ENCODE measurements around a stretch of chr13.

DNA sequence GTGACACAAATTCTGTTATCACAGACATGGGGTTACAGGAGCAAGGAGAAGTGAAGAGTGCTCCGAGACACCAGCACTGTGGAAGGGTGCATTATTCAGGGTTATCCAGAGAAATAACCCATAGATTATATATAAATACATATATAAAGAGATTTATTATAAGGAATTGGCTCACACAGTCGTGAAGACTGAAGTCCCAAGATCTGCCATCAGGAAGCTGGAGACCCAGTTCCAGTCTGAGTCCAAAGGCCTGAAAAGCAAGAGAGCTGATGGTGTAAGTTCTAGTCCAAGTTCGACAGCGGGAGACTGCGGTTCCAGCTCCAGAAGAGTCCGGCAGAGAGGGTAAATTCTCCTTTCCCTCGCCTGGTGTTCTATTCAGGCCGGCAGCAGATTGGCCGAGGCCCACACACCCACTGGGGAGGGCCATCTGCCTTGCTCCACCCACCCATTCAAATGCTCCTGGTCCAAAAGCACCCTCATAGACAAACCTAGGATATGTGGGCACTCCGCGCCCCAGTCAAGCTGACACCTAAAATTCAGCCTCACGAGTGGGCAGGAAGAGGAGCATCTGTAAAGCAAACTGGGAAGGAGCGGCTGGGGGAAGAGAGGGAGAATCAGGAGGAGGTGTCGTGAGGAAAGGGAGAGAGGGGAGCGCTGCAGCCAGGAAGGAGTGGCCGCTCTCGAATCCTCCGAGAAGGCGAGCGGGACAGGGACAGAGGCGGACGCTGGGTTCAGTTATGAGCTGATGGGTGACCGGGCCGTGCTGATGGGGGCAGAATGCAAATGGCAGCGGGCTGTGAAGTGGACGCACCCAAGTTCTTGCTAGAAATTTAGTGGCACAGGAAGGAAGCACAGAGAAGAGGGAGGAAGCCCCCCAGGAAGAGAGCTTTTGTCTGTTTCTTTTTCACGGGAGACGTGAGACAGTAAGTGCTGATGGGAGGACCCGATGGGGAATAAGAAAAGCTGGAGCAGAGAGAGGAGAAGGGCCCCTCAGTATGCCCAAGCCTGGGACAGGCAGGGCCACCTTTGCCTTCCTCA is 137.0 kb downstream of the USP12 start:
- RRBS, 2 experiments: no CpG with 5 or more reads among the region's 29 CpGs

GRCh38 chr13:27149273-27150025 is 22.2 kb downstream of the USP12 start:
- RRBS, 2 experiments: no CpG with 5 or more reads among the region's 10 CpGs

GRCh38 chr13:27296453-27296892 is 25.8 kb downstream of the RASL11A start:
- RRBS, 2 experiments: no CpG with 5 or more reads among the region's 10 CpGs

DNA sequence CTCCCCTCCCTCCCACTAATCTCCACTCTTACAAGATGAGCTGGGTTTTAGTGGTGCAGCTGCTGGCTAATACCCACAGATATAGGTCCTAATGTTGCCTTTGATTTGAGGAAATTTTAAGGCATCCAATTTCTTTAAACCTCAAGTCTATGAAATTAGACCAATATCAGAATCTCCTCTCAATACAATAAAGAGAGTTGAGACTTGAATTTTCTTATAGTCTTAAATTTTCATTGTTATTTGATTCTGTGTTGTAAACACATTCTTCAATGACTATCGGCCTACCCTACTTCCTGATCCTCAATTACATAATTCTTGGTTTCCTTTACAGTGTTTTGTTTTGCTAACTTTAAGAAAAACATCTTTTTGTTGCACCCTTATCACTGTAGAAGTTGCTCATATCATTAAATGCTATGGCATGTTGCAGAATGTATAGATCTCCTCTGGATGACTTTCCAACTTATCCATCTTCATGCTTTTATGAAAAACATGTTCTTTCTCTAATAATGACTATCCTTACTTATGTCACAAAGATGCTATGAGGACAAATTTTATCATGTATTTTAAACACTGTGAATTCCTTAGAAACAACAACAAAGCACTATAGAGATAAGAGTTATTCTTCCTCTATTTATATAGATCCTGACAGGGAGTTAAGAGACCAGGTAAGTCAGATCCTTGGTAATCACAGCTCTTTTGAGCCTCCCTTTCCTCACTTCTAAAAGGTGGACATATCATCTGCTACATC is 58.8 kb downstream of the LNX2 start:
- RRBS, 2 experiments: no CpG with 5 or more reads among the region's 1 CpG

GRCh38 chr13:27569041-27569580 is 51.2 kb downstream of the LNX2 start:
- RRBS, 2 experiments: no CpG with 5 or more reads among the region's 6 CpGs

DNA sequence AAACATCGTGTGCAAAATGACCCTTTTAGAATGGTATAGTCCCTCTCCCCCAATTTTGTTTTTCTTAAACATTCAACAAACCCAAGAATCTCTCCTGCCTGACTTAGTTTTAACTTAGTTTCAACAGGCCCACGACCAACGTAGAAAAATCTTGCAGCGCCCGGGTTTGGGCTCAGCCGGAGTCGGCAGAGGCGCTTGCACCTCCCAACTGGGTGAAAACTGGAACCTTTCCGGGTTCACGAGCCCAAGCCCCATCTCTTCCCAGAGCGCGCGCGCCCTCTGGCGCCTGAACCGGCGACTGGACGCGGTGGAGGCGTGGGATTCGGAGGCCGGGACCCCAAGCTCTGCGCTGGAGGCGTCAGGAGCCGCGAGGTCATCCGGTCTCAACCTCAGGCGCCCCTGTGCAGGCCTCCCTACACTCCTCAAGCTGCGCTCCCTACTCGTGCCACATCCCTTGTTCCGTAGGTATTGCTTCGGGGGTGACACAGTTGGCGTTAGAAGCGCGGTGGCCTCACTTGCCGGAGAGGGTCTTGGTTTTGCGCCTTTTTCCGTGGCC is 8.9 kb downstream of the CDX2 start:
- RRBS, 2 experiments: 3 to 5% methylated on average over 17 to 22 of the region's 38 CpGs

DNA sequence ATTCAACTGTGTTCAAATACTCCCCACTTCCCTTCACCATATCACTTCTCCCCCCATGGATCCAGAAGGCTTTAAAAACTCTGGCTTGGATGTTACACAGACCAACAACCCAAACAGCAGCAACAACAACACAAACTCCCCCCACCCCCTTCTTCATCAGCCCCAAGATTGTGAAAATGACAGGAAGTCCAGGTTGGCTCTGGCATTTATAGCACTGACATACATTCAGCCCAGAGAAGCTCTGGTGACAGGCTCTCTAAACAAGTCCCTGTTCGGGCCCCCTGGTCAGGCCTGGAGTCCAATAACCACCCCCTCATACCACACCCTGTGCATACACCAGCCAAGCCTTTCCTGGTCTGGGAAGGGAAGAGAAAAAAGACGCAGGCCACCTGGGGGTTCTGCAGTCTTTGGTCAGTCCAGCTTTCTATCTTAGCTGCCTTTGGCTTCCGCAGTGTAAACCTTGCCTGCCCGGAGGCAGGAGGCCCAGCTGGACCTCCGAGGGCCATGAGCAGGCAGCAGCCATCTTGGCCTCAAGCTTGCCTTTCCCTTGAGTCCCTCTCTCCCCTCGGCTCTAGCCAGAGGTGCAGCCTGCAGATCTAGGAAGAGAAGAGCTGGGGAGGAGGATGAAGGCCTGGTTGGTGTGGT is 6.8 kb downstream of the CDX2 start:
- RRBS, 2 experiments: no CpG with 5 or more reads among the region's 6 CpGs

DNA sequence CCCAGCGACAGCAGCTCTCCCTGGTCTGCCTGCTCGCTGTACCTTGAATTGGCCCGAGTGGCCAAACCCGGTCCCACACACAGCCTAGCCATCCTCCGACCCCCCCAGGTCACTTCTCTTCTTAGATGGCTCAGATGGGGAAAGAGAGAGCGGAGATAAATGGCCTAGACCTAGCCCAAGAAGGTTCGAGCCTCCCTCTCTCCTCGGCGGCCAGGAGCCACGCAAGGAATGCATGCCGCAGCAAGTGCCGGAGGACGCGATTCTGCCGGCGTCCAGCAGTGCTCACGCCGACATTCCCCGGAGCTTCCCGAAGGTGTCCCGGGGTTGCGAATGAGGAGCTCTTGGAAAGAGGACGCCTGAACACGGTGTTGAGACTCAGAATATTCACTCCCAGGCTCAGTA is 1.2 kb downstream of the CDX2 start:
- RRBS, 2 experiments: no CpG with 5 or more reads among the region's 24 CpGs

DNA sequence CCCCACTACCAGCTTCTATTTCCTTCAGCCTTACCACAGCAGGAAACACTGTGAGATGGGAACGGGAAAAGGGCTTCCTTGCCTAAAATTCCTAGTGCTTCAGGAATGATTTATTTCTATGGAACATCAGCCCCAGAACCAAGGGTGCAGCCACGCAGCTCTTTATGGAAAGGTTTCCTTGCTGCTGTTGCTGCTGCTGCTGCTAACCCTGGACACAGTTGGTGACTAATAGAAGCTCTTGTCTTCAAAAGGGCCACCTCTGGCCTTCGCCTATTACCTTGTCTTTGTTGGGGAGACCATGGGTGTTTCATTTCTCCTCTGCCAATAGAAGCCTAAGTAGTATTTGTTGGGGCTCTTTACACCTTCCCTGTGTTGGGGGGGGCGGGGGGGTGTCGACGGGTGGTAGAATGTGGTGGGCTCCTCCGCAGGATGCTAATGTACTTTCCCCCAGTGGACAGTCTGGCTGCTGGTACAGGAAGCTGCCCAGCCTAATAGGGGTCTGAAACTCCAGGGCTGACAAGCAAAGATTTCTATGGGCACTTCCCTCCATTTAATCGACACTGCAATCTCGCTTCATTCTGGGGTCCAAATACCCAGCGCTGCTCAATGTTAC is 7.7 kb upstream of the CDX2 start:
- RRBS, 2 experiments: no CpG with 5 or more reads among the region's 10 CpGs

GRCh38 chr13:28099358-28099826 is 984 bp downstream of the FLT3 start:
- RRBS, 2 experiments: 20% methylated on average over 1 of the region's 14 CpGs; no CpG with 5 or more reads in 1 of the 2 experiments

GRCh38 chr13:28156989-28157558 is 18.7 kb downstream of the PAN3 start:
- RRBS, 2 experiments: no CpG with 5 or more reads among the region's 6 CpGs

- RRBS, 2 experiments: no CpG with 5 or more reads among the region's 6 CpGs
These were observed 154.3 kb downstream of the PAN3 start for GRCh38 chr13:28292476-28293209.

- RRBS, 2 experiments: 86% methylated on average over 1 of the region's 11 CpGs; no CpG with 5 or more reads in 1 of the 2 experiments
These were observed 165.2 kb downstream of the FLT1 start for GRCh38 chr13:28329651-28330229.

- RRBS, 2 experiments: no CpG with 5 or more reads among the region's 6 CpGs
These were observed 2.3 kb downstream of the FLT1 start for GRCh38 chr13:28492510-28493087.

DNA sequence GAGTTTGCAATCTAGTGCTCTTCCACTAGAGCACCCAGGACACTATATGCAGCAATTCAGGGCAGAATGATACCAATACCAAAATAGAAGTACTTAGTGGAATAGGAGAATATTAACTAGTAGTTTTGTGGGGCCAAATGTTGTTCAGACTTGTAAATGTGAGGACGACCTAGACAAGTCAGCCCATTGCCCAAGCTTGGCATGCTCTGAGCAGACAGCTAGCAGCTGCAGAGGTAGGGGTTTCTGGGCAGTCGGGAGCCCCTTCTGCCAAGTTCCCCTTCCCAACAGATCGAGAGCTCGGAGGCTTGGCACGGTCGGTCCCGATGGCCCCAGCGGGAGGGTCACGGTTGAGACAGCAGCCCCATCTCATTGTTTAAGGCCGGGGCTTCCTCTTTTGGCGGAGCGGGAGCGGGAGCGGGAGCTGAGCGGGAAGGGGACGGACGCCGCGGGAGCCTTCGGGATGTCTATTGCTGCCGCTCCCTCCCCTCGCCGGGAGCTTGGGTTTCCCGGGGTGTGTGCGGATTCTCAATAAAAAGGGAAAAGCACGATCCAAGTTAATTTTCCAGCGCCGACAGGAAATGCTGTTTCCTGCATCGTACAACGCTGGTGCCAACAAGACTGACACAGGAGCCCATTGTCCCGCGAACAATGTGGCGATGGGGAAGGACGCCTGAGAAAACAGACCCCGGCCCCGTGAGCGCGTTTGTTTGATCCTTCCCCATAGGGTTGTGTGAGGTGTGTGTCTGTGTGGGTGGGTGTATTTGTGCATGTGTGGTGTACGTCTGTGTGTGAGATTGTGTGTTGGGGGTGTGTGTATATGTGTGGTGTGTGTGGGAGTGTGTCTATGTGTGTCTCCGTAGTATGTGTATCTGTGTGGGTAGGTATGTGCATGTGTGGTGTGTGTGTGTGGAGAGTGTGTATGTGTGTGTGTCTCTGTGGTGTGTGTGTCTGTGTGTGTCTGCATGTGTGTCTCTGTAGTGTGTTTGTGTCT is 36.2 kb upstream of the FLT1 start:
- RRBS, 2 experiments: no CpG with 5 or more reads among the region's 40 CpGs

DNA sequence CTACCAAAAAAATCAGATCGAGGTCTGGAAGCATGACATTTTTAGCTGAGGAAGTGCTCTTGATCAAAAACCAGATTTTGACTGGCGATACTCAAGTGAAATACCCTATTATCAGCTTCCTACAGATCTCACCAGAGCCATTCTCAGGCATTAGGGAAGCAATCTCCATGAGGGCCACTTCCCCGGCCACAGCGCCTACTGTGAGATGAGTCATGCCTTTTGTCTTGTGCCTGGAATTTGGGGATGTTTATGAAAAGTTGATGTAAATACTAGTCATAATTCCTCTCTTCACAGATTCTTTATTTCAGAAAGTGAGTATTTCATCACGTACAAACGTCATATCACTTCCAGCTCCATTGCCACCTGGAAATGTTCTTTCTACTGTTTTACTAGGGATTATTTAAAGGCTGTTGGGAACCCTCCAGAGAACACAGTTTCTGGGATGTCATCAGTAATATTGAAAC is 25.3 kb upstream of the SLC46A3 start:
- RRBS, 2 experiments: no CpG with 5 or more reads among the region's 6 CpGs

GRCh38 chr13:28753411-28753996 is 34.7 kb upstream of the SLC46A3 start:
- RRBS, 2 experiments: no CpG with 5 or more reads among the region's 5 CpGs

GRCh38 chr13:29123825-29124210 is 303.7 kb downstream of the MTUS2 start:
- RRBS, 2 experiments: no CpG with 5 or more reads among the region's 3 CpGs

DNA sequence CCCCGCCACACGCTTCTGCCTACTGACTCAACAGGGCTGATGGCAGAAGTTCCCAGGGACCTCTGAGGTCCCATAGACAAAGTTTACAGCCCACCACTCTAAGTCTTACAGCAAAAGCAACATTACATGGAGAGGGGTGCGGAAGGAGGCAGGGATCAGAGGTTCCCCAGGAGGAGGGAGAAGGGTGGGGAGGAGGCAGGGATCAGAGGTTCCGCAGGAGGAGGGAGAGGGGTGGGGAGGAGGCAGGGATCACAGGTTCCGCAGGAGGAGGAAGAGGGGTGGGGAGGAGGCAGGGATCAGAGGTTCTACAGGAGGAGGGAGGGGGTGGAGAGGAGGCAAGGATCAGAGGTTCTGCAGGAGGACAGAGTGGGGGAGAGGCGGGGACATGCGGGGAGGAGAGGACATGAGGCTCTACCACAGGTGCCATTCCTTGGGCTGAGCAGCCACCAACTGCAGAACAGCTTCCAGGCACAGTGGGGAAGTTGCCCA is 52.0 kb downstream of the SLC7A1 start:
- RRBS, 2 experiments: no CpG with 5 or more reads among the region's 7 CpGs

DNA sequence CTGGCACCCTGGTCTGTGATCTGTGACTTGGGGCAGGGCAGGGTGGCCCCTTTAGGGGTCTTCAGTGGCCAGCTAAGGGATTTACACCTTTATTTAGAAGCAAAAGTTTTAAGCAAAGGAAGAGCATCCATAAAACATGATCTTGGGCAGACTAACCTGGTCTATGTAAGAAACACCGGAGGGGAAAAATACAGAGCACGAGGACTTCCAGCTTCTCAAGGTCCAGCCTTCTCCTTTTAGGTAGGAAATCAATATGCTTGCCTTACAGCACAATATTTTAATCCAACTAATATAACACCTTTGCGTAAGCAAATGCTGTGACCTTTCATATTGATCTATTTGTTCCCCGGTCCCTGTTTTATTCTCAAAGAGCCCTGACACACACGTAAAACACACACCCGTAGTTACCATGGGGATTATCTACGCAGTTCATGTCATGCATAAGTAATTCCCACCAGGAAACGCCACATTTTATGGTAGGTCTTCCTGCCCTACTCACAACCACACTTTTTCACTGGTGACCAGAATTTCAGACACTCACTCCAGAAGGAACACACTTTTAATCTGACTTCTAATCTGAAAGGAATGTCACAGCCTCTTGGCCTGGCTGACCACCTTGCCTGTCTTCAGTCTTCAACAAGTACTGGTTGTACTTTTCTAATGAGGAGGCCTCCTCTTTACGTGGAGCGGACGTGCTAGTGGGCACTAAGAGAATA is 46.9 kb downstream of the SLC7A1 start:
- RRBS, 2 experiments: no CpG with 5 or more reads among the region's 11 CpGs

Data from bronchial epithelial cell (primary cell).